ENCODE results near the genes AKR1B15 and FAM180A.

- PRO-cap: no peak
Measured at GRCh38 chr7:134517224-134517684, 10.1 kb upstream of the AKR1B10 start.

- PRO-cap: no peak
Measured at GRCh38 chr7:134530276-134530875, 3.0 kb downstream of the AKR1B10 start.

- PRO-cap: no peak
Measured at GRCh38 chr7:134548726-134549400, at the start of gene AKR1B15. TSS of gene AKR1B15 (plus strand) at chr7:134549110.

- PRO-cap: bidirectional peak, plus-strand start at chr7:134692176, minus-strand start at chr7:134692185
Measured at GRCh38 chr7:134691920-134692506, 45.4 kb downstream of the BPGM start.

DNA sequence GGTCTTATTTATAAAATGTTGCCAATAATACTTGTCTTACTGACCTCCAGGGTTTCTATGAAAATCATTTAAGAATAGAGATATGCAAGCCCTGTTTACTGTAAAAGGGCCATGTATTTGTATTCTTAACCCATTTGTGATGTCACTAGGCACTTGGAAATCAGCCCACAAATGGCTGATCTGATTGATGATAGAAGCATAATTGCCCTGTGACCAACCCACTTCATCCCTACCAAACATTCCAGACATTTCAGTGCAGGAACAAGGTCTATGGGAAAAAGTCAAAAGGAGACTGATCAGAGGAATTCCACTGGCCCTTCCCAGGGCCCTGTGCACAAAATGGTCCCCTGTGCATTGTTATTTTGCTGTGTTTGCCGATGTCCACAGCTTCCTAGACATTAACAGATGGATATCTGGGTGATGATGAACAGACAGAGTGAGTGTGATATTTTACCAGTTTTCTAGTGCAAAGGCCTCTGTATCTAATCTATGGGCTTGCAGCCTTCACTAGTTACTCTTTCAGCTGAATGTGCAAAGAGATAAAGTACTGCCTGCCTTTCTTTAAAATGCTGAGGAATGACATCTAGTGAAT, 55.2 kb downstream of the CALD1 start:
- PRO-cap: no peak

GRCh38 chr7:134910847-134911390, 75.4 kb upstream of the AGBL3 start:
- PRO-cap: no peak

DNA sequence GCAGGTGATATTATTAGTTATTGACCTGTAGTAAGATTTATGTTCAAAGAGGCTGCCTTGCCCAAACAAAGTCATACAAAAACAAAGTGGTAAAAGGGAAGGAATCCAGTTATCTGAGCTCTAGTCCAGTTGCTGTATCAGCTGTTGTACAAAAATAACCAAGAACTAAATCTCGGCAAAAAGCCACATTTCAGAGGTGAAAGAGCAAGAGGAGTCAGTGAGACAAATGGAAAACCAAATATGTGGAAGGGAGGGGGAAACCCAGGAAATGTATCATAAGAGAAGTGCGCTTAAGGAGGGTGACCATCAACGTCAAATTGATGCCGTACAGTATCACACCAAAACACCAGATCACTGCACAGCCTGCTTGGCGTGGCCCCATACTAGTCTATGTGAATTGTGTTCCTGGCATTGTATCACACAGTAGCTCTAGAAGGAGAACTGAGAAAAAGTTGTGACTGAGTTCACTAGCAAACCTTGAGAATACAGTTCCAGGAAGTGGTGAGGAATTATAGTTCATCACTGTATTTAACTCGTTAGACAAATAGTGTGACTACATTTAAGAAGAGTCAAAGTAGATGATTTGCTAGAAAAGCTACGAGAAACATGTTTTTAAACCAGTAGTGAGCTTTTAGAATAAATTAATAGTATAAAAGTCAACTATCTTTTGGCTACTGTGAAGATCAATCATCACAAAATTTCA, 6.5 kb downstream of the AGBL3 start:
- PRO-cap: no peak

- PRO-cap: no peak
Measured at GRCh38 chr7:135161991-135163074, 8.2 kb downstream of the CYREN start.

- PRO-cap: no peak
Measured at GRCh38 chr7:135164097-135165027, 6.1 kb downstream of the CYREN start.

DNA sequence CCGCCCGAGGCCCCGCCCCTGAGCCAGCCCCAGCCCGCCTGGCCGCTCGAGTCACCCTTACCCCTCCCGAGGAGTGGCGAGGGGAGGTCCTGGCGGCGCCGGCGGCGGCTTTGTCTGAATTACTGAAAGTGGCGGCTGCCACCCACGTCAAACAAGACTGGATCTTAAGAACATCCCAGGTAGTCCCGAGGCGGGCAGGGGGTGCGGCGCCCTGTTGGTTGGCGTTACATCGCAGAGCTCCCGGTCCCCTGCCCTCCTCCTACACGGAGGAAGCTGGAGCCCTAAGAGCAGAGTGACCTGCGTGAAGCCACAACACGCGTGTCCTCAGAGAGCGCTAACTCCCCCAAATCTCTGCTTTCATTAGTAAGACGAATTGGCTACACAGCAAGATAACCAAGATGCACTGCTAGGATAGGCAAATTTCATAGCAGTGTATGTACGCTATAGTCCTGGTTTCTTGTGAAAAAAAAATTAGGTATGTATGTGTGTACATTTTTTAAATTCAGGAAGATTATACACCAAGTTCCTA, 408 bp upstream of the WDR91 start:
- PRO-cap: bidirectional peak, plus-strand start at position 69 of the sequence, minus-strand start outside the sequence; unidirectional peak, plus-strand start at position 290 of the sequence; unidirectional peak, minus-strand start at position 362 of the sequence

DNA sequence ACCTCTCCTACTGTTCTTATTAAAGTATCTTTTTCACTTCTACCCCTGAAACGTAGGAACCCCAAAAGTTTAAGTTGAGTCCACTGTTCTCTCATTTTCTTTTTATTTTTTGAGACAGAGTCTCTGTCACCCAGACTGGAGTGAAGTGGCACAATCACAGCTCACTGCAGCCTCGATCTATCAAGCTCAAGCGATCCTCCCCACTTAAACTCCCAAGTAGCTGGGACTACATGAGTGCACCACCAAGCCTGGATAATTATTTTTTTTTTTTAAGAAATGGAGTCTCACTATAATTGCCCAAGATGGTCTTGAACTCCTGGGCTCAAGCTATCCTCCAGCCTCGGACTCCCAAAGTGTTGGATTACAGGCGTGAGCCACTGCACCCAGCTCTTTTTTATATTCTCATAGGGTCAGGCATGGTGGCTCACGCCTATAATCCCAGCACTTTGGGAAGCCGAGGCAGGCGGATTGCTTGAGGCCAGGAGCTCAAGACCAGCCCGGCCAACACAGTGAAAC, 13.1 kb downstream of the CNOT4 start:
- PRO-cap: no peak

DNA sequence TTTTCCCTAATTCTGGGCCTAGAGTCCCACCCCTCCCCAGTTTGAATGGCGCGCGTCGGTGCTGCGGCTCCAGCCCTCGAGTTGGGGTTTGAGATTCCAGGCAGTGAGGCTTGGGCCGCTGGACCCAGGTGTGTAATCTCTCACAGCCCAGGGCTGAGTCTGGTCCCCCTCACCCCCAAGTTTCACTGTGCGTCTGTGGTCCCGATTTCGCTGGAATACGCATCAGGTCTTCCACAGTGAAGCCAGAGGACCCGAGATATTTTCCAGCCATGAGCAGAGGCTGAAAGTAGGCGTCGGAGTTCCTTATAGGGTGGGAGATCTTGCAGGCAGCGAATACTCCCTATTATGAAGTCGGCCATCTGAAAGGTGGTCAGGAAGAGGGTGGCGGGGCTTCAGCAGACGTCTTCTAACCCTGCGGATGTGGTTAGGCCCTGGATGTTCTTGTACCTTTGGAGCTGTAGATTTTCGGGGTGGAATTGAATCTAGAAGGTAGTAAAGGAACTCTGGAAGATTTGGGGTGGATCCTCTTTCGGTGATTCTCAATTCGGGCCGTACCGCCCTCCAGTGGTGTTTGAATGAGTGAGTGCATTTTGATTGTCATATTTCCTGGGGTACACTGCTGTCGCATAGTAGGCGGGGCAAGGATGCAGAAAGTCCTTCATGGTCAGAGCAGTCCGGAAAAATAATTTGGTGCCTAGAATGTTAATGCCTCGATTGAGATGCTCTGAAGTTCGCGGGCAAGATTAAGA, 544 bp downstream of the NUP205 start:
- PRO-cap: unidirectional peak, minus-strand start at position 573 of the sequence

DNA sequence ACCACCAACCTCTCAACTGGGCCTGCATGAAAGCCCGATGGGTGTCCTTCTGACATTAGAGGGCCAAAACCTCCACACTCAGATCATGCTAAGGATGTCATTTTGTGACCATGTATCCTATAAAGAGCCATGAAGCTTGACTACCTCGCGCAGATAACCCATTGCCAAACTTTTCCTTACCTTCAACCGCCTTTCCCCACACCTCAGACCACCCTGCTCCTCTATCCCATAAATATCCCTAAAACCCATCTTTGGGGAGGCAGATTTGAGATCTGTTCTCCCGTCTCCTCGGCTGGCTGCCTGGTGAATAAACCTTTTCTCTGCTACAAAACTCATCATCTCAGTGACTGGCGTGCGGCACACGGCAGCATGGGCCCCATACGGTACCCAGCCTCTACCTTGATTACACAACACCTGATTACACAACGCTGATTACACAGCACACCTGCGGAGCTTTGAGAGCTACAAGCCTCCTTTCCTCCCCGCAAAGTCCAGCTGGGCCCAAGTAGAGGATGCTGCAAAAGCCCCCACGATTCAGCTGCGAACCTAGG, 633 bp upstream of the STMP1 start:
- PRO-cap: no peak

DNA sequence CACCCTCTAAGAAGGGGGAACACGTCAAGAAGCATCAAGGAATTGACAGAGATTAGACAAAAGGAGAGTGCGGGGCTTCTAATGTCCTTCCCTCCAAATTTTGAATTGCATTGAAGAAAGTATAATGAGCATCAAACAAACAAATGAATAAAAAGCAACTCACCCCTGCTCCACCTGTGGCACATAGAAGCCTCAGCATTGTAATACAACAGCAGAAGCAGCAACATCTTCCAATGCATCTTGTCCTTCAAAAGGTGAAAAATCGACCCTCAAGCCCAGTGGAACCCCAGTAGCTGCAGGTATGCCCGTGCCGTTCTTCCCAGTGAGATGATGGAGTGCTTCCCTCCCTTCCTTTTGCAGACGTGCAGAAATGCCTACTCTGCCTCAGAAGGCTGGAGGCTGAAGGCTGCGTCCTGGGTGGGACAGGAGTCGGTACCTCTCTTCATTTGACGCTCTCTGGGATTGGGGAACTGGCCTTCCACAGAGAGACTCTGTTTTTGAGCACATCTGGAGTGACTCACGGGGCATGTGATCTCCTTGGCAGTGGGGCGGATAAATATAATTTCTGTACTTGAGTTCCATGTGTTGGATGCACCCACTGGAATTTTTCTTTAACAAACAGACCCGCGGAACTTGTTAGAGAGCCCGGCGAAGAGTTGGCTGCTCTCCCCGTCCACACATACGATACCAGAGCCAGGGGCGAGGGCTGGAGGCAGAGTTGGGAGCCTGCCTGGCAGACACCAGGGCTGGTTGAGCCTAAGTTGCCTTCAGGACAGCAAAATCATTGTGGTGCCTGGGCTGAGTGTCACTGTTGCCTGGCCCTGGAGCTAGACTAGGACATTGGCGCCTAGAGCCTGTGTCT, at the start of gene FAM180A:
TSS of gene FAM180A (minus strand) at position 472 of the 862 bp plus-strand sequence.
- PRO-cap: unidirectional peak, minus-strand start at position 472 of the sequence

GRCh38 chr7:135841849-135842048, 93.1 kb upstream of the FAM180A start:
- PRO-cap: no peak

GRCh38 chr7:136046115-136046602, 69.0 kb upstream of the MTPN start:
- PRO-cap: no peak

DNA sequence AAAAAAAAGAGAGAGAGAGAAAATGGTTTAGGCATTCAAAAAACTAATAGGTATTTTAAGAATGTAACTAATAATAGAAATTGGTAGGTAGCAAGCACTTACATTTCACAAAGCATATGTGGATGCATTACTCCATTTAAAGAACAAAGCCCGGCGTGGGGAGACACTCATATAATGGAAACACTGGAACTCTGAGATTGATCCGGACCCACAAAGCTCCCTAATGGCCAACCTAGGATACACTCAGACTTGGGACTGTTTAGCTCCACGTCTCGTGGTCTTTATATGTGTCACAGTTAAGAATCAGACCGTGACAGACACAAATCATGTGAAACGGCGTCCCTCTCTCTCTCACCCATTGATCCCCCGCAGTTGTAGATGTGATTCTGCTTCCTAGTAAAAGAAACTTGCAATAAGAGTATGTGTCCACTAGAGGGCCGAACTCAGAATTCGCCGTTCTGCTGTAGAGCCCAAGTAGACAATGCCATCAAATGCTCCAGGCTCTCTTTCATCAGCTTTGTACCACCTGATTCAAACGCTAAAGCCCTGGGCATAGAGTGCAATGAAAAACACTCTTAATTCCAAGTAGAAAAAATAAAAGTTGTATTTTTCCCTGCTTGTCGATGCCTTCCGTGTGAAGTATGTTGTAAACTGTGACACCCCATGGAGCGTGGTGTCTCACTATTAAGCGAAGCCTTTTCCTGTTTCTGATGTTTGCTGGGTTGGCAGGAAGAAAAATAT, 429.0 kb upstream of the MTPN start:
- PRO-cap: no peak

DNA sequence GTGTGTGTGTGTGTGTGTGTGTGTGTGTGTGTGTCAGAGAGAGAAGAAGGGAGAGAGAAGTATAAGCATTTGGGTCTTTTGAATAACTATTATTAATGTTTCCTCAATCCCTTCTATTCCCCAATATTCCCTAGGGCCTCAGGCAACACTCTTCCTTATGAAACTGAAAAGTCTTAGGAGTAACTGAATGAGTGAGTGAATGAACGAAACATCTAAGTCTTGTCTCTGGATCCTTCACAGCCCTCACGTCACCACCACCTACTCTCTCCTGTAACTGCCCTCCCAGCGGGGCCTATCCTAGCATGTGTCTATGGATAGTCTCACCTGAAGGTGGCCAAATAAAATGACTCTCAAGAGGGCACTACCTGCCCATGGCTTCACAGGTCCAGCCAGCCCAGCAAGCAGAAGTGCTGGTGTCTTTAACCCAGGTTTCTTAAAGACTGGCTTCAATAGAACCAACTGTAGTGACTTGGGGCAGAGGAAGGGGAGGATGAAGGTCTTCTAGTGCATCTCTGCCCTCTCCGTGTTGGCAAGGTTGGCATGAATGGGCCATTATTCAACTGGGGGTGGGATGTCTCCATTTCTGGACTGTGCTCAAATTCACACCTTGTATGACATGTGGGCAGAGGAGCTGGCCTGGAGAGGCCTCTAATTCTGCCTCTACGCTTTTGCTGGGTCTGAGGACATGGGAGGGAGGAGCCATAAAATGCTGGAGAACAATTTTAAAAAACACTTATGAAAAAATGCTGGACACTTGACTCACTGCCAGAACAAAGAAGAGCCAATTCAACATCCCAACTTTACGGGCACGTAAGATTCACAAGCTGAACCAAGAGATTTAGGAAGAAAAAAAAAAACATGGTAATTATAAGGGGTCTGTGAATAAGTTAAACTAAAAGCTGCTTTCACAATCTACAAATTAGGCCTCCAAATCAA, 29.8 kb upstream of the DGKI start:
- PRO-cap: no peak

GRCh38 chr7:137890170-137891207, 43.7 kb upstream of the DGKI start:
- PRO-cap: no peak

DNA sequence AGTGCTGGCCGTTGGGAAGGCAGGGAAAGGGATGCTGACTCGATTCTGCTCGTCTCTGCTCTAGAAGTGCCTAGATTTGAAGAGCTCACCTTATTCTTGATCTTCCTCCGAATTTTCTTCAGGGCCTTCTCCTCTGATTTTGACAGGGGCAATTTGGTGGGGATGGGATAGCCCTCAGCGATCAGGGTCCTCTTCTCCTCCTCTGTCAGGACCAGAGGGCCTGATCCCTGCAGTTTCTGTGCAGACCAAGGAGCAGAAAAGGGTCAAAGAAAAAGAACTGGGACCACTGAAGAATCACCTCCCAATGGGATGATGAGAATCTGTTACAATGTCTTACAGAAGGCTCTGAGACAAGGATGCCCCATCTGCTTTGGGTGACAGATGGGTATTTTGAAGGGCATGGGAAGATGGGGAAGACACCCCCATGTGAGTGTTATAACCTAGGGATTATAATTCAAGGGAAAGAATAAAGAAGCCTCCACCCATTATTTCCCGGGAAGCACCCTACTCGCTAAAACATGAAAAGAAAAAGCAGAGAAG, 58.9 kb upstream of the DGKI start:
- PRO-cap: no peak